ENCODE measurements around a stretch of chr2.

DNA sequence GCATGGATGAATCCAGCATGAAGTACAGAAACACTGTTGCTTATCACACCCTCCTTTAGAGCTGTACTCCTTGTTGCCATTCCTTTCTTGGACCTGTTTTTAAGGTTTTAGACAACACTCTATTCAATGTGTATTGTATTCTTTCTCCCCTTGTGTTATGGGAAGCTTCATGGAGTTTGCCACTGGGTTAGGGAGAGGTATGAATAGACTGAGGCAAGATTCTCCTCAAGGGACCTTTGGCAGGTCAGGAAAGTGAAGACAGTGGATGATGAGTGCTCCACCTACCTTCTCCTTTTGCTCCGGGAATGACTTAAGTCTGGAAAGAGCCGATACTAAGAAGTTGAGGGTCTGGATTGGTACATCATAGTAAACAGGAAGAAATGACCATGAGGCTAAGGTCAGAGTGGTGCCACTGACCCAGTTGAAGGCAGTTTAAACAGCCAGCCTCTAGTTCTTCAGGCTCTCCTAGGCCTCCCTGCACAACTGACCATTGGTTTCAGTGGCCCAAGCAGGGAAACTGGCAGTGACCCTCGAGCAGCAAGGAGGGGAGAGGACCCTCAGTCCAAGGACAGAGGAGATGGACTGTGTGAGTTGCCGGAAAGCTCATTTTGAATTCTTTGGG, 119.0 kb downstream of the MAP4K4 start:
- PRO-cap, 3 experiments, result no peak in any of the 3 experiments

GRCh38 chr2:101987692-101988130, 4.0 kb upstream of the IL1R2 start:
- PRO-cap, 3 experiments, result no peak in any of the 3 experiments

- PRO-cap, 3 experiments, result no peak in any of the 3 experiments
Measured at GRCh38 chr2:102055439-102055998, 63.8 kb downstream of the IL1R2 start.

- PRO-cap, 3 experiments, result no peak in any of the 3 experiments
Measured at GRCh38 chr2:102105914-102106608, 36.5 kb upstream of the IL1R1 start.

GRCh38 chr2:102147869-102148426, 5.4 kb downstream of the IL1R1 start:
- PRO-cap, 3 experiments, result no peak in any of the 3 experiments

GRCh38 chr2:102151417-102152034, 9.0 kb downstream of the IL1R1 start:
- PRO-cap, 3 experiments, result no peak in any of the 3 experiments

DNA sequence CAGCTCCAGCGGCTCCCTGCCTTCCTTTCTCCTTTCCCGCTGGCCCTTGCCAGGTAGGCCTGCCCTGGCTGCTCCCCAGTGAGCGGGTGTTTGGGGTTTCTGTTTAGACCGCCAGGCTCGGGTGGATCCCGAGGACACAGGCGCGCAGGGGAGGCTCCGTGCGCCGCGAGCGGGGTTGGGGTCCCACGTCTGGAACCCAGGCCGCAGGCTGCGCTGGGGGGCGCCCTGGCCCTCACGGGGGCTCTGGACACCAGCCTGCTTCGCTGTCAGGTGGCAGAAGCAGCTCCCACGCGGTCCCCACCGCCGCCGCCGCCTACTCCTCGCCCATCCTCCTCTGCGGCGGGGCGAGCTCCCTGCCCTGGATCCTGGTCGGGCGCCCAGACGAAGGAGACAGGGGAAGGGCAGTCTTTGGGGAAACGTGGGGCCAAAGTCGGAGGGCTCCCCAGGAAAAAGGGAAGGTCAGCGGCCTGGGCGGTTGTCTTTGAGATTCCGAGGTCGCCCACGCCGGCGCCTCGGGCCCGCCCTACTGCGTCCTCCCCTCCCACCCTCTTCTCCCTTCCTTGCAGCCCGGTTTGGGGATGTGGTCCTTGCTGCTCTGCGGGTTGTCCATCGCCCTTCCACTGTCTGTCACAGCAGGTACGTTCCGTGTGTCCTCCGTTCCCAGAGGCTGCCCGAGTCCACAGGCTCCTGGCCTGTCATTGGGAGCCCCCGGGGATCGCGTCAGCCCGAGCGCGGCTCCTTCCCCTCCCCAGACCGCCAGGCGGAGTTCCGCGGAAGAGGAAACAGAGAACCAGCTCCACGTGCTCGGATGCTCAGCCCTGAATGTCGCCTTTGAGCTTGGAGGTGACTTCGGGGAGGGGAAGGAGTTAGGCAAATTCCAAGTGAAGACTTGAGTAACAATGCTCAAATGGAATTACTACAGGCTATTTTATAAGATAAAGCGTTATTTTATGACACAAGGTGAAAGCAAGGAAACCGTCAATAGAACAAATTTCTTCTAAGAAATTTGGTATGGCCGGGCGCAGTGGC, 781 bp downstream of the IL1RL2 start:
- PRO-cap, 3 experiments, result peak in 3 of 3 experiments; most common plus-strand start position 114 of the sequence (in 1); most common minus-strand start position 700 of the sequence (in 2)

GRCh38 chr2:102387413-102388124, 32.0 kb downstream of the IL18R1 start:
- PRO-cap, 3 experiments, result no peak in any of the 3 experiments

GRCh38 chr2:102802281-102802749, 40.5 kb downstream of the TMEM182 start:
- PRO-cap, 3 experiments, result no peak in any of the 3 experiments

DNA sequence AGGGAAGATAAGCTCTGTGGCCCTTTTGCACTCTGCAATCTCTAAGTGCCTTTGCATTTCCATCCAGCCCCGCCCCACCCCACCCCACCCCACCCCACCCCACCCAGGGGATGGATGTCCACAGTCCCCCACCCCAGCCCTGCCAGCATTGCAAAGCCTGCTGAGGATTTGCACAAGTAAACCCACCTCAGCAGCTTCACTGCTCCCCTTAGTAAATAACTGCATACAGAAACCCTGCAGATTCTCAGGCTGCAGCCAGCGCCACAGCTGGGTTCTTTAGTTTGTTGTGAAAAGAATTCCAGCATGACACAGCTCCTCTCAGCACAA, 95.9 kb upstream of the POU3F3 start:
- PRO-cap, 3 experiments, result no peak in any of the 3 experiments

DNA sequence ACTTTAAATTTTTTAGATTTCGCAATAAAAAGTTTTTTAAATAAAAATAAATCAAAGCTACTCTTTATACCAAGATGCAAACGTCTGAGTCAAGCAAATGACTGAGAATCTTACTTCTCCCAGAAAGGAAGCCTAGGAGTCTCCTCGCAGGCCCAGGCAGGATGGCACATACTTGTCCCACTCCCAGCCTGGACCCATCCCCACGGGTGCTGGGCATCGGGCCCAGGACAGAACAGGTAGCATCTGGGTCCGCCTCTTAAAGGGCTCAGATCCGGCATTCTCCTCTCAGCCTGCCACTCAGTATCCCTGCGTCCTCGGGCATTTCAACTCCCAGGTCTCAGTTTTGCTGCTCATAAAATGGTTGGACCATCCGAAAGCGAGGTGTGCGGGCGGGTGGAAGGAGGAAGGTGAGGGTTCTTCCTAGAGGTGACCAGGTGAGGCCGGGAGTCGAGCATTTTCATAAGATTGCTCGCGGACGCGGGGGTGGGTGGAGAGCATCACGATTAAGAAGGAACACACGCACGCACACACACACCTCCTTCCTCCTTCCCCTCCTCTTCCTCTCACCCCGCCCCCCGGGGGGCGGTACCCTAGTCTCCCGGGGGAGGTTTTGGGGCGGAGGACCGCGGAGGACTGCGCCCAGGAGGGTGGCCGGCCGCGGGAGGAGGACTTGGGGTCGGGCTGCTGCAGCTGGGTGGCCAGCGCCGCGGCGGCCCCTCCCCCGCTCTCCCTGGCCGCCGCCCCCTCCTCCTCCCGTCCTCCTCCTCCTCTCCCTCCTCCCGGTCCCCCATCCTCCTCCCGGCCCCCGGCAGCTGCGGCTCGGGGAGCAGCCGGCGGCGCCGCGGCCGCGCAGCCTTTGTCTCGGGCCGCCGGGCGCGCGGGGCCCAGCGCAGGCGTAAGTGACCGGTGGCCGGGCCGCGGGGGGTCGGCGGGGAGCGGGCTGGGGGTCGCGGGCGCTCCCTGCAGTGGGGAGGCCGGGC, 98.0 kb upstream of the GPR45 start:
- PRO-cap, 3 experiments, result peak in 2 of 3 experiments; most common plus-strand start position 618 of the sequence (in 1); most common minus-strand start position 505 of the sequence (in 1)

GRCh38 chr2:105275315-105275703, 33.8 kb downstream of the GPR45 start:
- PRO-cap, 3 experiments, result no peak in any of the 3 experiments

- PRO-cap, 3 experiments, result peak in 1 of 3 experiments; most common plus-strand start chr2:105378079 (in 1)
Measured at GRCh38 chr2:105377936-105378280, 20.9 kb downstream of the FHL2 start.

DNA sequence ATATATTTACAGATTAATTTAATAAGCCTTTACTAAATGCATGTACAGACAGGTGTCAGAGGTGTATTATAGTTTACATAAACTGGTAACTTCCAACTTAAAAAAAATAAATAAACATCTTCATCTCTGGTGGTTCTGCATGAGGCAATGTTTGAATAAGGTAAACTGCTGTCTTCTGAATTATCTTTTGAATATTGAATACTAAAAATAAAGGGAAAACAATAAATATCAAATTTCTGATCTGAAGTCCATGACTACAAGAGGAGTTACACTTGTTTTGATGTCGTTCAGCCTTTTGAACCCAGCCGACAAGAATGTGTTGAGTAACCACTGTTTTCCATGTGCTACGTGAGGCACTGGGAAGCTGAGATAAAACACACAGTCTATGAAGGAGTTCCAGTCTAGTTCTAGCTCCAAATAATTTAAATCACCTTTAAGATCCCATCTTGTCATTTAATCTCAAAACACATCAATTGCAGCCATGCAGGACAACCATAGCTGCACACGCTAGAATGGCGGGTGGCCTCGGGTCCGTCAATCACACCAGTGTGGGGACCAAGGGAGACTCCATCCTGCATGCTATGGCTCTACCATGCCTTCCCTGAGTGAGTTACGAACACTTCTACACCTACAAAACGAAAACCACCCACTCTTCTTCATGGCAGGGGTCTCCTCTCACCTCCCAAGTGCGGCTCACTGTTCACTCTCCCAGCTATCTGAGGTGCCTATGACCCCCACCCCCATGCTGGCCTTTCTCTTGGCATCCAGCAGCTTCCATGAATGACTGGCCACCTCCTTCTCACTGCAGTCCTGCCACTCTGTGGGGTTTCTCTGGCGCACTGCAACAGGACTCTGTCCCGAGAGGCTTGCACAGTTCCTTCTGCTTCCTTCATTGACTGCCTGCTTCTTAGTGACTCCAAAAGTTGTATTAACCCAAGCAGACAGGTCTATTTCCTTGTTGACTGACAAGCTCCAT, 3.8 kb downstream of the FHL2 start:
- PRO-cap, 3 experiments, result peak in 2 of 3 experiments; most common minus-strand start position 898 of the sequence (in 2)

- PRO-cap, 3 experiments, result peak in 2 of 3 experiments; most common plus-strand start chr2:105444501 (in 2); most common minus-strand start chr2:105444338 (in 2)
Measured at GRCh38 chr2:105444187-105444641, 45.4 kb upstream of the FHL2 start.

- PRO-cap, 3 experiments, result no peak in any of the 3 experiments
Measured at GRCh38 chr2:105448901-105449522, 50.2 kb upstream of the FHL2 start.

DNA sequence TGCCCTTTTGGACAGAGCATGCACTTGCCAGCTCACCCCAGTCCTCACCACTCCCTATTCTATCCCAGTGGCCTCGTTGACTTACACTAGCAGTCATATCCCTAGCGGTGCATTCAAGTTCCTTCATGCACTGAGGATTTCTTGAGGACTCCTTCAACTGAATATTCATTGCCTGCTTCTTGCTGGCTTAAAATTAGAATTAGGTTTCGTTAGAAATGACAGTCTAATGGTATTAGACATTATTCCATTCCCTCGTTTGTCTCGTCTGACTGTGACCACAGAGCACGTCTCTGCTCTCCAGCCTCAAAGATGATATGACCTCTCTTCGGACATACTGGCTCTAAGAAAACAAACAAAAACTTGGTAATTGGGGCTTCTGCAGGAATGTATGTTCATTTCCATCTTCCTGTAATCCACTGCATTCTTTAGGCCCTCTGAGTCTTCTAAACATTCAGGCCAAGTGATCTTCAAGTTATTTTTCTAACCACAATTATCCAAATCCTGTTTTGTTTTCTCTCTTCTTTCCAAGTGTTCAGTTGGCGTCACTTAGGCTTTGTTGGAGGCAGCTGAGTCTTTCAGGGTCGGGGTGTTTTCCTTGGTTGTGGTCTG, 88.2 kb upstream of the FHL2 start:
- PRO-cap, 3 experiments, result peak in 1 of 3 experiments; most common plus-strand start position 535 of the sequence (in 1); most common minus-strand start position 418 of the sequence (in 1)

GRCh38 chr2:105487517-105488181, 88.8 kb upstream of the FHL2 start:
- PRO-cap, 3 experiments, result no peak in any of the 3 experiments

- PRO-cap, 3 experiments, result no peak in any of the 3 experiments
Measured at GRCh38 chr2:105576428-105576796, 168.3 kb upstream of the NCK2 start.

- PRO-cap, 3 experiments, result no peak in any of the 3 experiments
Measured at GRCh38 chr2:105750691-105751110, 6.0 kb downstream of the NCK2 start.

Data from Metastatic Breast Carcinoma in the Ovary (tissue), 3 donors.